Choroid plexus epithelial cell (primary cell): ENCODE measurements around a stretch of chr7.

- RRBS = 3% methylated on average over 12 of the region's 41 CpGs
These were observed 479 bp downstream of the ABCB1 start for GRCh38 chr7:87600058-87600752.

DNA sequence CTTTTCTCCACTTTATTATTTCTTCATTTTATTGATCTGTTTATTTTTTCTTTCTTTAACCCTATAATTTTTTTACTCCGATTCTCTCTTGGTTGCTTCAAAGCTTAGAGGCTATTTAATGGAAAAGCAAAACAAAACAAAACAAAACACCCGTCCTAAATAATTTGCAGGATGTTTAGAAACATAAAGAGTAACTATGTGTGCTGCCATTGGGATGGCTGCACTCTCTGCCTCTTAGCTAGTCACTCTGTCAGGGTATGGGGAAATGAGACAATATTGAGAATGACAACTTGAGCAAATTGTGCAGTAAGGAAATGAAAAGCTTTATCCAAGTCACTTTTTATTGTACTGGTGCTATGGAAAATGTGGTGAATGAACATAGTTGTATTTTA is 1.4 kb downstream of the STEAP2 start:
- RRBS = no CpG with 5 or more reads among the region's 2 CpGs

DNA sequence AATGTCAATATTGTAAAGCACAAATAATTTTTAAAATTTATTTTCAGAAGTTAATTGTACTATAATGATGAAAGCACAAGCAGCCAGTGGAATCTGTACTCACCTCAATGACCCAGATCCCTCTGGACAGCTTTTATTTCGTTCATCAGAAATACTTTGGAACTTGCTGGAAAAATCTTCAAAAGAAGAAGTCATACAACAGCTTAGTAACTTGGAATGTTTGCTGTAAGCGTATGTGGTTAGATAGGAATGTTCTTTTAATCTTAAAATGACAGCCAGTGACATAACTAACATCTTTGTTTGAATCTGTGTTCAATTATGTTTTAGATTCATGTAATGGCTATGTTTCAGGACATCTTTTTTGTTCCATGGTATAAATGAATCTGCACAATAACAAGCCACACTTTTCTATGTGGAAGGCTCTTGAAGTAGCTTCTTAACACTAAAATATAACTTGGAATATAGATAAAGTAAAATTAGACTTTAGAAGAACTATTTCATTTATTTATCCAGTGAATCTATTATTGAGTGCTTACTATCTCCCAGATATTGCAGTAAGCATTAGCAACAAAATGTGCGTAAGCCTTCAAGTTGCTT is 26.9 kb downstream of the CFAP69 start:
- RRBS = no CpG with 5 or more reads among the region's 3 CpGs

DNA sequence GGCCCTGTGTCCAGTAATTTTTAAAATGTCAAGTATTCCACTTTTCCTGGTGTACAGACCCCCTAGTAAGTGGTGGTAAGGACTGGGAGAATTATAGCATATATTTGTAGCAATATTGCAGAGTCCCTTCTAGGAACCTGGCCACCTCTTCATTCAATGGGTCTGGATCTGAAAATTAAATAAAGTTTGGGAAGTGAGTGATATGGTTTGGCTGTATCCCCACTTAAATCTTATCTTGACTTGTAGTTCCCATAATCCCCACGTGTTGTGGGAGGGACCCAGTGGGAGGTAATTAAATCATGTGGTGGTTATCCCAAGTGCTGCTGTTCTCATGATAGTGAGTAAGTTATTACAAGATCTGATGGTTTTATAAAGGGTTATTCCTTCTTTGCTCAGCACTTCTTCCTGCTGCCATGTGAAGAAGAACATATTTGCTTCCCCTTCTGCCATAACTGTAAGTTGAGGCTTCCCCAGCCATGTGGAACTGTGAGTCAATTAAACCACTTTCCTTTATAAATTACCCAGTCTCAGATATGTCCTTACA is 6.4 kb upstream of the PTTG1IP2 start:
- RRBS = no CpG with 5 or more reads among the region's 1 CpG

- RRBS = no CpG with 5 or more reads among the region's 17 CpGs
These were observed 1.1 kb downstream of the CDK14 start for GRCh38 chr7:90597076-90597839.

GRCh38 chr7:90777101-90777580 is 181.0 kb downstream of the CDK14 start:
- RRBS = no CpG with 5 or more reads among the region's 4 CpGs

GRCh38 chr7:91128587-91128906 is 135.7 kb upstream of the FZD1 start:
- RRBS = no CpG with 5 or more reads among the region's 2 CpGs

DNA sequence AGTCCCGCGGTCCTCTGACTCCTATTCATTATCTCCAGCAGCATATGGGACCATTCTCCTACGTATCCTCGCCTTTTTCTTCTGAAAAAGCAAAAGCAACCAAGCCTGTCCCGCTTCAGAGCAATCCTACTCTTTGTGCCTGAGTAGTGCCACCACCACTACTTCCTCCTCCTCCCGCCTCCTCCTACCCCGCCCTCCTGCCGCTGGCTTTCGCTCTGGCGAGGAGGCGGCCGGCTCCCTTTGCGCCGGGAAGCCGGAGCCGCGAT is 222 bp upstream of the FZD1 start:
- RRBS = 4% methylated on average over 3 of the region's 17 CpGs

GRCh38 chr7:91265109-91265818 is 1.0 kb downstream of the FZD1 start:
- RRBS = 2% methylated on average over 11 of the region's 67 CpGs

DNA sequence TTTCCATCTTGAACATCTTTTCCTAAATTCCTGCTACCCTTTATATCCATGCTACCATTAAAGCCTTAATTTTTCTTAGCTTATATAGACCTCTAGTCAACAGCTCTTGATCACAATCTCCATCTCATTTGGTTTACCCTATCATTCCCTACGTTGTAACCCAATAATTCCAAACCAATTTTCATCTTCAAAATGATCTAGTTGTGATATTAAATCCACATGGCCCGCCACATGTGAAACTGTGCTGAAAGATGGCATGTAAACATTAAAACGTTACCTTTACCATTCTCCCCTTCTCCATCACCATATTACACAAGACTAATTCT is 4.8 kb downstream of the MTERF1 start:
- RRBS = no CpG with 5 or more reads among the region's 3 CpGs

GRCh38 chr7:92004816-92005271 is 64.2 kb downstream of the AKAP9 start:
- RRBS = no CpG with 5 or more reads among the region's 3 CpGs

GRCh38 chr7:92380850-92381689 is 66.2 kb upstream of the GATAD1 start:
- RRBS = no CpG with 5 or more reads among the region's 10 CpGs

GRCh38 chr7:92447859-92448662 is 779 bp downstream of the GATAD1 start:
- RRBS = no CpG with 5 or more reads among the region's 45 CpGs

DNA sequence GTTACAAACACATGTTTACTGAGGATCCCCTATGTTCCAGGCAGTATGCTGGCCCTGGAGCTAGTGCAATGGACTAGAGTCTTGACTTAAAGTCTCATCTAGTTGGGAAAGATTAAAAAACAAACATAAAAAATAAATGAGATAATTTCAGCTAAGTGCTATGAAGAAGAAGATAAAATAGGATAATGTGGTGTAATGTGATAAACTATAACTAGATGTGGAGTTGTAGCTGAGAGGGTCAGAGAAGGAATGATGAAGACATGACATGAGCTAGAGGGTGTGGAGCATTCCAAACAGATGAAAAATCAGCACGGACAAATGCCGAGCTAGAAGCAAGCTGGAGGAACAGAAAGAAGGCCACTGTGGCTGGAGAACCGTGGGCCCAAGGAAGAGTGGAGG is 70.7 kb downstream of the CDK6 start:
- RRBS = no CpG with 5 or more reads among the region's 3 CpGs

DNA sequence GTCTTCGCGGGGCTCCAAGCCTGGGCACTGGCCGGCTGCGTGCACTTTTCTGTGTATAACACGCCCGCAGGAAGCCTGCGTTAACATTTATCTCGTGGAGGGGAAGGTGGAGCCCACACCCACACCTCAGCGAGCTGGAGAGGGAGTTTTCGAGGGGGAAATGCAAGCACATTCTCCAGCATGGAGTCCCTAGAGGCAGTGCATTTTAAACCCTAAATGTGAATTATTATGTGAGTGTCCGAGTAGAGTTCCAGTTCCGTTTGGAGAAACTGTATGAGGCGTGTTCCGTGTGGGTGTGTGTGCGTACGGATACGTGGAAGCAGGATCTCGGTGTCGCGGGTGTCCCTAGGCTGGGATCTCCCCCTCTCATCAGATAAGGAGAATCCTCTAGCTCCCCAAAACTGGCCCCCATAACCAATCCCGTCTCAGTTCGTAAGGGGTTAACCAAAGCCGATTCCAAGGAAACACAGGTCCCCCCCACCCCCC is 452 bp downstream of the CDK6 start:
- RRBS = no CpG with 5 or more reads among the region's 23 CpGs

DNA sequence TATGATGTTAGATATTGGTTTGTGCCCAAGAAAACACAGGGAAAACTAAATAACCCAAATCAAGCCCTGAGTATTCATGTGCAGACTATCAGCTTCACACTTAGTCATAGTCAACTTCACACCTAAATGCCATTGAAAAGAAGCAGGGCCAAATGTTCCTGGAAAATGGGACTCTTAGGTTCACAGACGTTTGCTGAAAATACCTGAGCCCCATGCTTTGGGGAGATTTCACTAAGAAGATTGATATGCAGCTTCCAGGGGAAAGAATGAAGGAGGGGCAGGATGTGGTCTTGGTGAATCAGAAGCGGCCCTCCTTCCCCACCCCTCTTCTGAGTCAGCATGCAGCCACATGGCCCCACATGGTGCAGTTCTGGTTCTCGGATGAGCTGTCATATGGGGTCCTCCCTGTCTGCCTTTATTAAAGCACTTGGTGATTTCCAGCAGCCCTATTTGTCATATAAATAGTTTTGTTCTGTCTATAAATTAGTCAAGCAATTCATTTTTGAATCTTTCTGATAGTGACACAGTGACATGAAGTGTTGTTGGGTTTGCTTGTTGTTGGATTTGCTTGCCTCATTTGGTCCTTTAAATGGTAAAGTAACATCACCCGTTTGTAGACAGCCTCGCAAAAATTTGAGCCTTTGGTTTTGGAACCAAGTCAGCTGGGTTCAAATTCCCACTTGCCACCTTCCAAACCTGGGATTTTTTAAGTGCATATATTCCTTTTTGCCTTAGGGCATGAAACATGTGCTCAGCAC is 68.0 kb upstream of the CDK6 start:
- RRBS = no CpG with 5 or more reads among the region's 5 CpGs

GRCh38 chr7:93140426-93141671 is 7.3 kb downstream of the SAMD9L start:
- RRBS = no CpG with 5 or more reads among the region's 8 CpGs

DNA sequence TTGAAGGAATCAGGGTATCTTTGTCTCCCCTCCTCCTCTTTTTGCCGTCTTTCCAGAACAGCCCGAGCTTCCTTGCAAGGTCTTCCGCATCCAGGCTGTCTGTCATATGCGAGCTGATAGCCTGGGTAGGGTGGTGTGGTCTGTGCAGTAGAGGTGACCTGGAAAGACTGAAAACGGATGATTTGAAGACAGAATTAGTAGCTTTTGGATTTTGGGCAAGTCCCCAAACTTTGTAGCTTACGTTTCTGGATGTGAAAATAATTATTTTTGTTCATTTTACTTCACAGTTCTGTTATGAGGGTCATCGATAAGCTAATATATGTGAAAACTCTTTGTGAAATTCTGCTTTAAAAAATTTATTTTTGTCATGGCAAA is 552 bp downstream of the VPS50 start:
- RRBS = no CpG with 5 or more reads among the region's 7 CpGs

GRCh38 chr7:93923966-93924446 is 2.5 kb downstream of the GNG11 start:
- RRBS = no CpG with 5 or more reads among the region's 3 CpGs